Measurements from ENCODE around the genes SEL1L3 and RBPJ.

DNA sequence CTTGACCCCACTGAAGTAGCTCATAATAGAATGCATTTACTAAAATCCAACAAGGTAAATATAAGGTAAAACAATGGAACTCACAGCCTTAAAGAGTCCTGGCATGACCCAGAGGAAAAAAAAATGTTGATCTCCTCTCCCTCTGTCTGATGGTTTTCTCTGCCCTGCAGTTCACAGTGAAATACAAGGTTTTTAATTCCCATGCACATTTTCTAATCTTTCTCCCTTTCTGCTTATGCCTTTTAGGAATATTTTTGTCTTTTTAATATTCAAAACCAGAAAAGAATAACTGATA is 284.4 kb upstream of the ADGRA3 start:
- PRO-cap = no peak

- PRO-cap = no peak
Observed at GRCh38 chr4:23875048-23875723, 14.7 kb downstream of the PPARGC1A start.

DNA sequence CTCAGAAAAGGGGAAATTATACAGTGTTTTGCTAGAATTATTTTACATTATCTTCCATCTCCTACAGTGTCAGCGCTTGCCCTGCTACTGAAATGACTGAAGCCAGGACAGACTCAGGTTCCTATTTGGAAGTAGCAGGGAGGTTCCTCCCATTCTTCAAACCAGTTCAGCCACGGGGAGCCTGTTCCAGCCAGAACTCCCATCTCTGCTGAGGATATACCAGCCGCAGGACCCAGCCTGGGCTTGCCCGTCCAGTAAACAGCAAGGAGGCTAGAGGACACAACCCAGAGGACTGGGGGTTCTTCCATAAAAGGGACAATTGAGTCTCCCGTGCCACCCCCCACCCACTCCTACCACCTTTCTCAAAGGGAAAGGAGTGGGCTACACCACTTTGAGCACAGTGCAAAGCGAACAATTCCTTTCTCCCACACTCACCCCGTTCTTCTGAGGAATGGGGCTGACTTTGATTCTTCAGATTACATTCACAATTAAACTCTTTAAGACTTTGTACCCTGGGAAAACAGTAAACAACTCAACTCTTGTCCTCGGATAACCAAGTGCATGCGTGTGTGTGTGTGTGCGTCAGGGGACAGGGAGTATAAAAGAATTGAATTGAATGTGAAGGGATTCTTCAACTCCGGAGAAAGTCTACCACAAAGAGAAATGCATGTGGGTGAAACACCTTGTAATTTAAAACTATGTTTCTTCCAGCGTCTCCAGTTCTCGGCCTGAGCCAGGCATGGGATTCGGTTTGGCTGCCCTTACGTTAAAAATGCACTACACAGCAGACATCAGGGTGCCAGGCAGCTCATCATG is 31.1 kb upstream of the PPARGC1A start:
- PRO-cap = no peak

- PRO-cap = no peak
Observed at GRCh38 chr4:24137608-24138199, 247.9 kb upstream of the PPARGC1A start.

DNA sequence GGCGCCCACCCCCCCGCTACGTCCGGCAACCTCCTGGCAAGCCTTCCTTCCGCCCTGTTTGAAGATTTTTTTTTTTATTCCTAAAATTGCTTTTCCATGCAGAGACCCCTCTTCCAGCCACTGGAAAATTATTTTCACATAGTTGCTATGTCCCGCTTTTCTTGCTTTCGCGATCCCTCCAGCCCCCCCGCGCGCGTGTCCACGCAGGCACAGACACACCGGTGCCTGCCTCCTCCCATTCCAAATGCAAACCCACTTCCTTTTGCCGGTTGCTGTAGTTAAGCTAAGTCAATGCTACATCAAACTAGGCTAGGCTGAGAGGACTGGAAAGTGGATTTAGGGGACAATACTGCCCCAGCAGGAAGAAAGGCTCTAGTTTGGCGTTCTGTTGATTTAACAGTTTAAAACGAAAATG is 111.1 kb downstream of the DHX15 start:
- PRO-cap = no peak

DNA sequence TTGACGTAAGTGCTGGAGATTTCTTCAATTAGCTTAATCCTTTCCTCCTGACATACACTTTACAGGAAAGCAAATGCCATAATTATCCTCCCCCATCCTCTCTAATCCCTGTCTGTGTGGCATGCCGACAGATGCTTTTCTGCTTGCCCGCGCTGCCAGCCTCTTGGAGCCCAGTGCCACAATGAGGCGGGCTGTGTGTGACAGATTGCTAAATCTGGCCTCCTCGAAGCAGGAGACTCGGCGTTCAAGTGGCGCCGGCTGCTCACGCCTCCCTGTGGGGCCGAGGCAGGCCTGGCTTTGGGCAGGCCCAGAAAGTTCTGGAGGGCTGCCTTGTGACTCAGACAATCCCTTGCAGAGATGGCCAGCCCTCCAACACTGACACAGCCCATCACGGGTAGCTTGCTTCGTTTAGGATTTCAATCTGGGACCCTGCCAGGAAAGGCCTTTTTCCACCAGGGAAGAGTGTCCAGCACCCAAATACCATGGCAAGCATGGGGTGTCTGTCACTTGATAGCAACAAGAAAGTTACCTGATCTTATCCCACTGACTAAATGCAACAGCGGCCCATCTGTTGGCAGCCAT is 64.8 kb upstream of the SOD3 start:
- PRO-cap = no peak

DNA sequence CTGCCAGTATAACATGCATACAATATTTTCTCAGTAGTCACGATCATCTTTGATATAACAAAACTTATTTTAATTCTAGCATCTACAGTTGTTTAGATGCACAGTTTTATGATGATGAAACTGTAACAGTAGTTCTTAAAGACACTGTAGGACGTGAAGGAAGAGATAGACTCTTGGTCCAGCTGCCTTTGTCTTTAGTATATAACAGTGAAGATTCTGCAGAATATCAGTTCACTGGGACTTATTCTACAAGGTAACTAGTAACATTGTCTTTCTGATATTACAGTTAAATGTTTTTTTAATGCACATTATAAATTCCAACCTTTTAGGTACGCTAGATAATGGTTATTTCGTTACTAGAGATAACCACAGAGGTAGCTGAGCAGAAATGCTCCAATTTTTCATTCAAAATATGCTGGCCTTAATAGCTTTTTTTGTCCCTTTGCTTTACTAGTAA is 39.3 kb downstream of the ANAPC4 start:
- PRO-cap = no peak

GRCh38 chr4:25847245-25847605 is 15.6 kb downstream of the SEL1L3 start:
- PRO-cap = no peak

GRCh38 chr4:25862646-25863405 is at the start of gene SEL1L3:
SEL1L3 (minus strand) TSS chr4:25862988.
- PRO-cap = bidirectional peak, plus-strand start at chr4:25863075, minus-strand start at chr4:25862988

DNA sequence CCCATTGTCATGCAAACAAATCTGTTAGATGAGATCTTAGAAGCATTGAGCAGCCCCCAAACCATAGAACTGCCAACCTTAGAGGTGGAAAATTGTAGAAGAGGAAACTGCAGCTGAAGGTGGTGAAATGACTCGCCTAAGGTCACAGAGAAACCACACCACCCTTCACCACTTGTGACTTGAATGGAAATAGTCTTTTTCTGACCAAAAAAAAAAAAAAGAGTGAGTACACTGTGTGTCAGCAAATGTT is 162.1 kb downstream of the SMIM20 start:
- PRO-cap = no peak

GRCh38 chr4:26141596-26142625 is 178.9 kb upstream of the RBPJ start:
- PRO-cap = no peak

DNA sequence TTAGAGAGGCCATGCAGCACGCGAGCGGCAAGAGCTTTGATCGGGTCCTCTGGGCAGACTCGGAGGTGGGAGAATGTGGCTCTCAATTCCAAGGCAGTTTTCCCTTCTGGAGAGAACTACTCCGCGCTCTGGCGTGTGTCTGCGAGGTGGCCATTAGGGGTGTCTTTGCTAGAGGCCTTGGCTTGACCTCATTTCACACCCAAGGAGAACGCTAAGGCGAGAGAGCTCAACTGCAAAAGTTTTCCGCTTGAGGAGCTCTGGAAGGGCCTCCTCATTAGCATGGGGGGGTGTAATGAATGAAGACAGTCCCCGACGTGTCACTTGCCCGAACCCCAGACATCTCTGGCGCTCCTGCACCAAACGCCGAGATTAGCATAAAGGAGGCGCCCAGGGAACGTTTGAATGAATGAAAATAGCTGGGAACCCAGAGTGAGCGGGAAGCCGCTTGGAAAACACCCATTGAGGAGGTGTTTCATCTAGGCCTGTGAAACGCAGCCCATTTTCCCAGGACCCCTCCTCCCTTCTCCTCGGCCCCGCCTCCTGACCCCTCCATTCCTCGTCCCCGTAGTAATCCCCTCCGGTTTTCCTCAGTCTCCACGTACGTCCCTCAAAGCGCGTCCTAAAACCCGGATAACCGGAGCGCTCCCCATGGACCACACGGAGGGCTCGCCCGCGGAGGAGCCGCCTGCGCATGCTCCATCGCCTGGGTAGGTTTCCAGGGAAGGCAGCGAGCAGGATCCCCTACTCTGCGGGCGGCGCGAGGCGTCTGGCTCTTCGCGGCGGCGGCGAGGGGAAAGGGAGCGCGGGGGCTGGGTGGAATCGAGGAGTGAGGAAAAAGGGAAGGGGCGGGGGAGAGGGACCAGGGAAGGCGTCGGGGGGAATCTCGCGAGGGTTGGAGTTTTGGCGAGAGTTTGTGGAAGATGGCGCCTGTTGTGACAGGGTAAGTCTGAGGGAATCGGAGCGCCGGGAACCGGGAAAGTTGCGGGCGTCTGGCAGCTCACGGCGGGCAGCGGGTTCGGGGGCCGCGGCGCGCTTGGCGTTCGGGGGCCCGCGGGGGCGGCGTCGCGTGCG is at the start of gene RBPJ:
RBPJ (plus strand) TSS at position 906 of the 1,071 bp plus-strand sequence.
- PRO-cap = bidirectional peak, plus-strand start at position 305 of the sequence, minus-strand start at position 344 of the sequence; bidirectional peak, plus-strand start at position 906 of the sequence, minus-strand start at position 621 of the sequence

- PRO-cap = no peak
Observed at GRCh38 chr4:26694736-26695657, 111.1 kb downstream of the TBC1D19 start.

- PRO-cap = bidirectional peak, plus-strand start at chr4:26788267, minus-strand start at chr4:26788106
Observed at GRCh38 chr4:26787345-26788556, 72.9 kb upstream of the STIM2 start.

DNA sequence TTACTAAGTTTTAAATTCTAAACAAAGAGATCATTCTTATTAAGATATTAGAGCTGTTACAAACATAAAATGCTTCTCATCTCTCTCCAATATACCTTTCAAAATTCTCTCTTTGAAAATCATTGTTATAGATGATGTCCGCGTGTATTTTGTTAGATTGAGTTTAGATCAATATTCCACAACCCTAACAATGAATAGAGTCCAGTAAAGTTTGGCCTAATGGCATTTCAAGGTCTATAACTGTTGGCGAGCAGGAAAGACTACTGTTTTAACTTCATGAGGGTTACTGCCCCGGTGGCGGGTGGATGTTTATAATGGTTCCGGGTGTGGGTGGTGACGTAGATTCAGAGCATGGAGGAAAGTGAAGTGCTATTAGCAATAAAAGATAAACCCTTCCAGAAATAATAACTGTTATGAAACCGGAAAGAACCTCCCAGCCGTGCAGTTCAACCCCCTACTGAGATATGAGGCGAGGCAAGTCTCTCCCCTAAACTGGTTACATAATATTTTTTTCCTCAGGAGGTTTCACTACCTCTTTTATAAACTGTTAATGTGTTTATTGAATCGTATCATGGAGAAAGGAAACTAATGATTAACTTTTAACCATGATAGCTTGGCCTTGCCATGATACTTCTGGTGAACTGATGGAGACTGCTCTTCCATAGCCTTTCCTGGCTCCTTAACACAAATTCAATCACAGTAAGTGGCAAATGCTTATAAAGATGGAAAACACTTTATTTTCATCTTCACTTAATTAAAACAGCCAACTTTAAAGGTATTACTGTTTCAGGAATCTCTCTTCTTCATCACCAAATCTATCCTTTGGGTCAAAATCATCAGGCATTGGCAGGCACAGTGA is 33.9 kb upstream of the STIM2 start:
- PRO-cap = bidirectional peak, plus-strand start at position 625 of the sequence, minus-strand start at position 363 of the sequence

DNA sequence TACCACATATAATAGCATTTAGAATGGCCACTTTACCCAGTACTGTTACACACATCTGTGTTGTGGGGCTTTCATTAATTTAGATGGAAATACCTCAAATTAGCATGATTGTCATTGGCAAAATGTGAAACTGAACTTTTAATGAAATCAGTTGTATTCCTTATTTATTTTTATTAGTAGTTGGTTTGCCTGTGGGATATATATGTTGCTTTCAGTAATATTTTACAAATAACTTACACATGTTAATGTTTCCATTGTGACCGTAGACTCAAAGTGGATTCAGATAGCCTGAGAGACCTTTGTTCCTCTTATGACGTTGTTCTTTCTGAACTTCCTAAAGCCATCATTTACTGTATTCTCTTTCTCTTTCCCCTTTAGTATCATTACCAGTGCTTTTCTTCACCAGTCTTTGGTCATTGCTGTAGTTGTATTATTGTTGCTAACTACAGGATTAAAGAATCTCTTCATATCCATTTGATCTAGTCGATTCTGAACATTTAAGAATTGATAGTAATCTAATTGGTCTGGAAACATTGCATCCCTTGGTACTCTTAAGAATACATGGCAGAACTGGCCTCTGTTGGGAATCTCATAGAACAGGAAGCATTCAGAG is 4.2 kb downstream of the STIM2 start:
- PRO-cap = no peak

DNA sequence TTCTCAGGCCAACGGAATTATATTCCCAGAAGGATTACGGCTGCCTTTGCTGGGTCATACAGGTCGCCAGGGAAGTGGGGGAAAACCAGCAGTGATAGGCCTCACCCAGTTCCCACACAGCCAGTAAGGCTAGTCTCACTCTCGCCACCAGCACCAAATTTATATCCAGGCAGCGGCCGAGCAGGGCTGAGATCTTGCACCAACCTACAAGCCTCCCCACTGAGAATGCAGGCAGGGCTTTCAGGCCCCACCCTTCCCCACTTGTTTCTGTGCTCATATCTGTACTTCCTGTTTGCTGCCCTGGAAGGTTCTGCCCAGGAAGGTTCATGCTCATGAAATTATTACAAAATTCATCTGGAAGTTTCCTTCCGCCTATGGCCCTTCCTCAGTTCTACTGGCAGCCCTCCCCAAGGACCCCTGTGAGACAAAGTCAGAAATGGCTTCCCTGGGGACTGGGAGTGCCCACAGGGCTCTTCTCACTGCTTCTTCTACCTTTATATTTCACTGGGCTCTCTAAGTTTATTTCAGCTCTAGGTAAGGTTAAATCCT is 179.8 kb downstream of the STIM2 start:
- PRO-cap = no peak

DNA sequence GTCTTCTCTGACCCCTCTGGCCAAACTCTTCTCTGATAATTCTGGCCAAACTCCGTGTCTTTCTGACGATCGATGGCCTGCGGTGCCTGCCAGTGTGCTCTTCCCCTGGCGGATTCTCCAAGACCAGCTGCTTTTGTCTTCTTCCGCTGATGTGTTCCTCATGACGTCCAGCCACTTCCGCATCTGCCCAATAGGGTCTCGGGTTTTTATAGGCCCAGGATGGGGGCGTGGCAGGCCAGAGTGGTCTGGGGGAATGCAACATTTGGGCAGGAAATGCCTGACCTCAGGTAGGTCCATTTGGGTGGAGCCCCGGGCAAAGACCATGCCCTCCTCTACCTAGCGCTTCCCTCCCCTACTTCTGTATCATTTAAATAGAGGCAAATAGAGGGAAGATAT is 1542.1 kb downstream of the STIM2 start:
- PRO-cap = no peak

- PRO-cap = no peak
Observed at GRCh38 chr4:36063535-36063790, 180.9 kb downstream of the ARAP2 start.

DNA sequence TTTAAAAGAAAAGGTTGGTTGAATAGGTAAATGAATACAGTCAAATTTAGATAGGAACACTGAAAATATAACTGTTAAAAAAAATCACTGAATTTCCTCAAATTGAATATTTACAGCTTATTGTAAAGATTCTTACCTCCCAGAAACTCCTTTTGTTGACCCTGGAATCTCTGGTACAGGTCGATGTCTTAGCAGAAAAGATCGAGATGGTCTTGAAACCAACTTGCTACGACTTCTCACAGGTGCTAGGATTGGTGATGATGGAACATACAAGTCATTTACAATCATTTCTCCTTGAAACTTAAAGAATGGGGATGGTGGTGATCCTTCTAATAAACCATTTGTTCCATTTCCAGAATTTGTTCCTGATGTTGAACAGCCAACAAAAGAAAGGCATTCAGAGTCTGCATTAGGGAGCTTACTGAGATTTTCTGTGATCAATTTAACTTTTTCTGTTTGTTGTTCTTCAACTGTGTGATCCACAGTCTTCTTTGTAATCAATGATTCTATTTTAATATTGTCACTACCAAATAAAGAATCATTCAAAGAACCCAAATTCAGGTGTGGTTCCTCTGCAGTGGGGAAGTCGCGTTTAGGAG is 15.8 kb downstream of the ARAP2 start:
- PRO-cap = no peak

All from SUDHL5 (cell line).